Pericardium fibroblast (primary cell): ENCODE measurements around a stretch of chr6.

GRCh38 chr6:118845301-118845769, 48.6 kb upstream of the ASF1A start:
- RAMPAGE, long total RNA: no peak

- RAMPAGE, long total RNA: no peak
Measured at GRCh38 chr6:119077696-119078372, 630 bp downstream of the FAM184A start.

- RAMPAGE, long total RNA: no peak
Measured at GRCh38 chr6:119147446-119147906, 69.0 kb upstream of the FAM184A start.

GRCh38 chr6:119188320-119188664, 109.8 kb upstream of the FAM184A start:
- RAMPAGE, long total RNA: no peak

- RAMPAGE, long total RNA: no peak
Measured at GRCh38 chr6:119196332-119197027, 118.0 kb upstream of the FAM184A start.

DNA sequence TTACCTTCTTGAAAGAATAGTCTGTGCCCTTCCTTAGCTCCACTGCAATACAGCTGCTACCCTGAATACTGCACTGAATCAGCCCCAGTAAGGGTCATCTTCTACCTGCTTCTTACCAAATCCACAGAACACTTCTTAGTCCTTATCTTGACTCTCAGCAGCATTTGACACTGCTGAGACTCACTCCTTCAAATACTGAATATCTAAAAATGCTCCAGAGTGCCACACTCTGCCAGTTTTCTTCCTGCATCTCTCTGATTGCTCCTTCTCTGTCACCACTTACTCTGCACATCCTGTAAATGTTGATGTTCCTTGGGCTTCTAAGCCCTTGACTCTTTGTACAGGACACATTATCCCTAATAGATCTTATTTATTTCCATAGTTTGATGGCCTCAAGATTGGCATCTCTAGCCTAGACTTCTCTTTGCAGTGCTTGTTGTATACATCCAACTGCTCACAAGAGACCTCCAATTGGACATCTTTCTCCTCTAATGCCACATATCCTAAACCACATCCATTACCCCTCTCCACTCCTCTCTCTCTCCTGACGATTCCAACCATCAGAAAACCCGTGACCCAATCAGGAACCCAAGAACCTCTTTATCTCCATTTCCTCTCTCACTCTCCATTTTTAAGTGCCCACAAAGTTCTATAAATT, 19.7 kb downstream of the MAN1A1 start:
- RAMPAGE, long total RNA: no peak

DNA sequence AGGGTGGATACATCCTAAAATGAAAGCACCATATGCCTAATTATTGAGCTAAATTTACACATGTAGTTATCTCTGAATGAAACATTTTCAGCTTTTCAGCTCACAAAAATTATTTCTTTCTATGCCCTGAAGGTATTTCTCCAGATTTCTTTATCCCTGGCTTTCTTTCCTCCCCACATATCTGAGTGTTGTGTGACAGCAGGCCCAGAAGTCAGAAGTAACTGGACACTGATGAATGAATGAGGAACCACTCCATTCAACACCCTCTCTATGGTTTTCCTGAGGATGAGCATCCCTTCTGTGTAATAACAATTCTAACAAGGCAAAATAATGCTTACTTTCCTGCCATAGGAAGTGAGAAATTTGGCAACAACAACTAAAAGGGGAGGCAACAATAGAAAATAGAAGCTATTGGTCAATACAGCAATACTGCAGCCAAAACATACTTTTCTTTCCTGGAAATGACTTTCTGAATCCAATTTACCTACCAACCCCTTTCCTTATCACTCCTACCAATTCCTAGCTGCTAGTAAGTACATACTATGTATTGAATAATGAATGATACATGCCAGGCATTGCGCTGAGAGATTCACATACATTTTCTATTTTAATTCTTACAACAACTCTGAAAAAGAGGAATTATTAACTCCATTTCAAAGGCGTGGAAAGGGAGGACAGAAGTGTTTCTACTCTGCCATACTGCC, 14.7 kb downstream of the MAN1A1 start:
- RAMPAGE, long total RNA: no peak

GRCh38 chr6:119355082-119355563, 5.6 kb upstream of the MAN1A1 start:
- RAMPAGE, long total RNA: no peak

GRCh38 chr6:119454666-119455146, 105.1 kb upstream of the MAN1A1 start:
- RAMPAGE, long total RNA: no peak

GRCh38 chr6:119566625-119567216, 217.2 kb upstream of the MAN1A1 start:
- RAMPAGE, long total RNA: no peak

- RAMPAGE, long total RNA: no peak
Measured at GRCh38 chr6:121932520-121933101, 466.8 kb upstream of the HSF2 start.

DNA sequence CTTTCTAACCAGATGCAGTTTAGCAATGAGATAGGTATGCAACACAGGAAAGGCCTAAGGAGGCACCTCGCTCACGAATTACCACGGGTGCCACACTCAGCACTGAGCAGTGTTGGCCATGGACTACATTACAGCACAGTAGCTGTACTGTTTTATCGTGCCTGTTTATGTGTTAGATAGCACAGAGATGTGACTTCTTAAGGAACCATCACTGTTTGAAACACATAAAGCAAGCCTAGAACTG, 447.3 kb upstream of the HSF2 start:
- RAMPAGE, long total RNA: no peak

DNA sequence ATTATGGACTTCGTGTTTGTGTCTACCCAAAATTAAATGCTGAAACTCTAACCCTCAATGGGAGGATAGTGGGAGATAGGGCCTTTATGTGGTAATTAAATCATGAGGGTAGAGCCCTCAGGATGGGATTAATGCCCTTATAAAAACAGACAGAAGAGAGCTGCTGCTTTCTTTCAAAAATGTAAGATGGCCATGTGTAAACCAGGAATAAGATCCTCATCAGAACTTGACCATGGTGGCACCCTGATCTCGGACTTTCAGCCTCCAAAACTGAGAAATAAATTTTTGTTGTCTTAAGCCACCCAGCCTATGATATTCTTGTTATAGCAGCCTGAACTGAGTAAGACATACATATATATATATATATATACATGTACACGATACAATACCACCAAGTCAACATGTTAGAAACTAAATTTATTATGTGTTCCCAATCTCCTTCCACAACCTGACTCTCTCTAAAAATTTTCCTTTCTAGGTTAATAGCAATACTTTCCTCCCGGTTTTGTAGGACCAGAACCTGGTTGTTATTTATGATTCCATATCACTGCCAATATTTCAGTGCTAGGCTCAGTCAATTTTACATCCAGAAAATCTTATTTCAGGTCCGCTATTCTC, 14.0 kb downstream of the SERINC1 start:
- RAMPAGE, long total RNA: no peak

DNA sequence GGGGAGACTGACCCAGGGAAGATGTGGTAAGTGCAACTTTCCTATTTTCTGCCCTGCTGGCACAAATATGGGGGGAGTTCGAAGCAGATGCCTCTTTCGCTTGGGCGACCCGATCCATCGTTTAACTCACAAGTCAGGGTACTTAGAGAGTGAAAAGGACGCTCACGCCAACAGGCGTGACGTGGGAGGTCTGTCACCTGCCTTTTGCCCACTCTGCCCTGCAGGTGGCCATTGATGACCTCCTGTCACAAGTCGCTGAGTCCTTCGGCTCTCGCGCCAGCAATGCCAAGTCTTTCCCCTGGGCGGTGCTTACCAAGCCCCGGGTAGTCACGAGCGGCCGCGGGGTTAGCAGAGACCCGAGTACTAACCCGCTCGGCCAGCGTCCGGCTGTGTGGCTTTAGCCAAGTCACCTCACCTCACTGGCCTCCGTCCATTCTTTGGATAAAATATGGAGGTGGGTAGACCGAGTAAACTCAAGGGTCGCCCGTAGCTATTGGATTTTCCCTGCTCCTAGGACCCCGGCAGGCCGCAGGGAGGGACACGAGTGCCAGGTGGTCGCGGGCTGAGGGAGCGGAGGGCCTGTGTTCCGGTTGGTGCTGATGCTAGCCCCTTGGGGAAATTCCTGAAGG, 519 bp downstream of the PKIB start:
- RAMPAGE, long total RNA: no peak

DNA sequence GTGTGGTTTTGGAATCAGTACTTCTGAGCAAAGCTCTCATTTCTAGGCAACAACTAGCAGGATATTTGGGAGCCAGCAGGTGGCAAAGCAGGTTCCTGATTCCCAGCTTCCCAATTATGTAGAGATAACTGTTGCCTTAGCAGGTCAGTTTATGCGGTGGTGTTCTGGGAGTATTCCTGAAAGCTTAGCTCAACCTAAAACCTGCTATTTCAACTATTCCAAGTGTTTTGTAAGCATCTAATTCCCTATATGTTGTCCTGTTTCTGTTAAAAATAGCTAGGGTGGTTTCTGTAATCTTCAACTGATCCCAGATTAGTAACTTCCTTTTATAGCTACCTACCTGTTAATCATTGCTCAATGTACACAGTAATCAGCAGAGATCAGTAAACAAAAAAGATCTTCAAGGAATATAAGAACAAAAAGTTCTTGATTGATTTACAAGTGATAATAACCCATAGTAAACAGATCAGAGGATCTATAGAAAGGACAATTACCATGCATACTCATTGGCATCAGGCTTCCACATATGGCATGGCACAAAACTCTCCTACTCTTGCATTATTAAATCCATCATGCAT, 8.4 kb upstream of the FABP7 start:
- RAMPAGE, long total RNA: no peak

DNA sequence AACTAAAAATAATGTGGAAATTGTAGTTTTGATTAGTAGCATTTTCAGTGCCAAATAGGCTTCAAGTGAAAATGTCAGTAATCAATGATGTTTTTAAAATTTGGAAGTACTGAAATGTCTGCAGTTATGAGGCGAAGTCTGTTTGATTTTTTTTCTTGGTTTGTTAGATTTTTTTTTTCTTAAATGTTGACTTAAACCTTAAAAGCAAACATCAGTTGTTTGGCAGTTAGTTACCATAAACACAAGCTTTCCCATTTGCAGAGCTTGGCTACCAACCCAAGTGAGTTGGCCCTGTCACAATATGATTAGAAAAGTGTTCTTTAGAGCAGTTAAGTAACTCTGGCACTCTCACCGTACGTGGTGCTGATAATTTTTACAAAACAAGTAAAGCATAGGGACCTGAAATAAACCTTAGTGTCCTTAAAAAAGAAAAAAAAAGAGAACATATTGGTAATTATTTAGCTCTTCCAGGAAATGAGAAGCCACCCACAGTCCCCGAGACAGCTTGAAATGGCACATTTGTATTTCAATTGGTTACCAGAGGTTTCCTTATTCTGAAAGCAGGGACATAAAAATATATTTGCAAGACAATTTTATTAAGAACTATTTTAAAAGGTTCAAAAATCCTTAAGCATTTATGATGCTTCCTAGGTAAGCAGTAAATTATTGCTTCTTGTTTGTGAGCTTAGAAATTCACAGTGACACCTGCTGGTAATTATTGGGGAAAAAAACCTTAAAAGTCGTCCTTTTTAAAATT, 3.9 kb downstream of the HEY2 start:
- RAMPAGE, long total RNA: no peak

DNA sequence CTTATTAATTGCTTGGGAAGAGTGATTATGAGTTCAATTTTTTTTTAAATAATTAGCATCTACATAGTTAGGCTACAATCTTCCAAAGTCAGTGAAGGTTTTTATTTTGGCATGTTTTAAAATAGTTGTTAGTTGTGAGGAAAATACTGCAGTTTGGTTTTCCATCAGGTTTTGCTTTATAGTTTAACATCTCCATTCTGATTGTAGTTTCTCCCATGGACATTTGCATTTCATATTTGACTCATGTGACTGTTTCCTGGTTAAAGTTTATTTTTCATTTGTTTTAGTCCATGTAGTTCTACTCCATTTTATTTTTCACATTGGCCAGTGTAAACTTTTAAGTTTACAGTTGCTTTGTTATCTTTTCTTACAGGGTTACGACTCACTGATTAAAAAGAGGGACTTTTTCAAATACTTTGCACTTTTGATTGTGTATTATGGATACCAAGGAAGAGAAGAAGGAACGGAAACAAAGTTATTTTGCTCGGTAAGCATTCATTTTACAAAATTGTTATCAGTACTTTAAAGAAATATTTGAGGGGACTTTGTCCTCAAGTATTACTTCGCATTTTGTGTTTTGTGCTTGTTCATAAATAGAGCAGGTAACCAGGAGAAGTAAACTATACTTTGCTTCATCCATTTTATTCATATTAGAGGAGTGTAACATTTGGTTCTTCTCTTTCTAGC, 24.3 kb downstream of the NCOA7 start:
- RAMPAGE, long total RNA: no peak

DNA sequence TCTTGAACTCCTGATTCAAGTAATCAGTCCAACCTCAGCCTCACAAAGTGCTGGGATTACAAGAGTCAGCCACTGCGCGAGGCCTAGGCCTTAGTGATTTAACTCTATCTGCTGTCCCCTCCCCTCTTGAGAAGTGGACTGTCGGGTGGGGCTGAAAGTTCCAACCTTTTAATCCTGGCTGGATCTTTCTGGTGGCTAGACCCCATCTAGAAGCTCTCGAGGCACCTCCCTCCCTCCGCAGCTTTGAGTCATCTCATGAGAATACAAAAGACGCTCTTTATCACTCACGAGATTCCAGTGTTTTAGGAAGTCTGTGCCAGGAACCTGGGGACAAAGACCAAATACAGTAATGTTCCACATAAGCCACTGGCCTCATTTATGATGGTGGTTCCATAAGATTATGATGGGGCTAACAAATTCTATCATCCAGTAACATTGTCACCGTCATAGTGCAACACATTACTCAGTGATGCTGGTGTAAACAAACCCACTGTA, 48.6 kb downstream of the NCOA7 start:
- RAMPAGE, long total RNA: no peak

DNA sequence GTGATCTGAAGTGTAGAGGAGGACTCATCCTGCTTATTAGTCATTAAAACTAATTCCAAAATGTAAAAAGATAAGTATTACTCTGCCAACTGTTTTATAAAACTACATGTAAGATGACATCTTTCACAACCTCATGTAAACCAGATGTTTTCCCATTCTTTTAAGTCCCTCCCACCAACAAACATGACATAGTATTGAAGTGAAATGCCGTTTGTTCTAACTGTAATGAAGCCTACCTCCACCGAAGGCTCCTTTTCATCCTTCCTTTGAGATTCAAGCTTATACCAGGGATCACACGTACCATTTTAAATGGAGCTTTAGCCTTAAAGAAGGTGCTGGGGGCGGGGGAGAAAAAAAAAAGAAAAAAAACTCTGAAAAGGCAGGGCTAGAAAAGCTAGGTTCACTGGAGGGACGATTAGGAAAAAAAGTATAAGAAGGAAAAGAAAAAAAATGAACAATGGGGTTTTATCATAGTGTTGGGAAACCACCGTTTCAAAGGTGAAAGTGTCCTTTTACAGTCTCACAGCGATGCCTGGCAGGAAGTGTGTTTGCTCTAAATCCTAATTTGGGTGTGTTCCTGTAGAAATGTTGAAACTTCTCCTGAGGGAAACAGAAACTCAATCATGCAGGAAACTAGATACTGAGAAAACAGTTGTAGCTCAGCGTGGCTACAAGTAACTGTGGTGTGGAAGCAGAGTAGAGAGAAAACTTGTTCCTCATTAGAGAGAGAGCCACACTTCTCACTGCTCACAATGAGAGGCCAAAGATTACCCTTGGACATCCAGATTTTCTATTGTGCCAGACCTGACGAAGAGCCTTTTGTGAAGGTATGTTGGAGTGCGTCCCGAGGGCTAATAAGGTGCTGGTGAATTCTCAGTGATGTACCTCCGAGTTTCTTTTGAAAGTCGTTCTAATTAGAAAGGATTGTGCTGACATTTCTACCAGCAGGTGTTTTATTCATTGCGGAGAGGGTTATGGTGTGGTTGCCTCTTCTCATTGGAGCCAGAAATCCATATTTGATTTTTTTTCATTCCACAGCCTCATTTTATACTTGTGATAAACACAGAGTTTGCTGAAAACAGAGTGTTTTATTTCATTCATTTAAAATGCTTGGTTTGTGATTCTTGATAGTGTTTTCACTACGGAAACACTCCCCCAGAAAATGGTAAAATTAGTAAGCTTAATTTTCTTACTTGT, 37.6 kb upstream of the HINT3 start:
- RAMPAGE, long total RNA: no peak

- RAMPAGE, long total RNA: no peak
Measured at GRCh38 chr6:125959012-125959734, 2.6 kb downstream of the HINT3 start.